ENCODE data around the genes BUB1B and PLCB2.

- PRO-cap, 3 experiments: no peak in any of the 3 experiments
- RAMPAGE, long total RNA: no peak
Observed at GRCh38 chr15:39582865-39583028, 1.9 kb downstream of the THBS1 start.

- PRO-cap, 3 experiments: no peak in any of the 3 experiments
- RAMPAGE, long total RNA: no peak
Observed at GRCh38 chr15:39587202-39587641, 6.3 kb downstream of the THBS1 start.

DNA sequence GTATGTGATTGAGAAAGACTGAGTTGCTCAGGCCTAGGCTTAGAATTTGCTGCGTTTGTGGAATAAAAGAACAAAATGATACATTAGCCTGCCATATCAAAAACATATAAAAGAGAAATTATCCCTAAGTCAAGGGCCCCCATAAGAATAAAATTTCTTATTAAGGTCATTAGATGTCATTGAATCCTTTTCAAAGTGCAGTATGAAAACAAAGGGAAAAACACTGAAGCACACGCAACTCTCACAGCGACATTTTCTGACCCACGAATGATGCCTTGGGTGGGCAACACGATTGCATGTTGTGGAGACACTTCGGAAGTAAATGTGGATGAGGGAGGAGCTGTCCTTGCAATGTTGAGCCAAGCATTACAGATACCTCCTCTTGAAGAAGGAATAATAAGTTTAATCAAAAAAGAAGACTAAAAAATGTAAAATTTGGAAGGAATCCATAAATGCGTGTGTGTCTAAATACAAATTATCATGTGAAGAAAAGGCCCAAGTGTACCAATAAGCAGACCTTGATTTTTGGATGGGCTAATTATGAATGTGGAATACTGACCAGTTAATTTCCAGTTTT lies 16.8 kb downstream of the THBS1 start:
- PRO-cap, 3 experiments: no peak in any of the 3 experiments
- RAMPAGE, long total RNA: no peak

- PRO-cap, 3 experiments: no peak in any of the 3 experiments
- RAMPAGE, long total RNA: no peak
Observed at GRCh38 chr15:39609116-39610007, 28.5 kb downstream of the THBS1 start.

DNA sequence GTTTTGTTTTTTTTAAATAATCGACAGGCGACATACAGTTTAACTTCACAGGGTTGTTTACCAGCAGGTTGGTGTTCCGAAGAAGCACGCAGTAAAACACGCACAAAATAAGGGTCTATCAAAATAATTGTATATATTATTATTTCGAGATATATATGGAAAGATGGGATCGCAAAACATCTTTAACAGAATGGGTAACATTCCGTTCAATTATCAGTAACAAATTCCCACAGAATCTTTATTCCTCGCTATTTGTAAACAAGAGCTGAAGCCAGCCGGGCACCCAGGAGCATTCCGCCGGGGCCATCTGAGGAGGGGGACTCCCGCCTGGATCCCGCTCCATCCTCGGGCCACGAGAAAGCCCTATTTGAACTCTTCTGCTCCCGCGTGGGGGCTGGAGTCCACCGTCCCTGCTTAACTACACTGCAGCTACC lies 768 bp downstream of the GPR176 start:
- PRO-cap, 3 experiments: peak in 2 of 3 experiments; most common plus-strand start position 292 of the sequence (in 2)
- RAMPAGE, long total RNA: no peak

GRCh38 chr15:39920507-39921447 lies 711 bp upstream of the GPR176 start:
- PRO-cap, 3 experiments: peak in 3 of 3 experiments; most common plus-strand start chr15:39921051 (in 3); most common minus-strand start chr15:39920912 (in 3)
- RAMPAGE, long total RNA: no peak

DNA sequence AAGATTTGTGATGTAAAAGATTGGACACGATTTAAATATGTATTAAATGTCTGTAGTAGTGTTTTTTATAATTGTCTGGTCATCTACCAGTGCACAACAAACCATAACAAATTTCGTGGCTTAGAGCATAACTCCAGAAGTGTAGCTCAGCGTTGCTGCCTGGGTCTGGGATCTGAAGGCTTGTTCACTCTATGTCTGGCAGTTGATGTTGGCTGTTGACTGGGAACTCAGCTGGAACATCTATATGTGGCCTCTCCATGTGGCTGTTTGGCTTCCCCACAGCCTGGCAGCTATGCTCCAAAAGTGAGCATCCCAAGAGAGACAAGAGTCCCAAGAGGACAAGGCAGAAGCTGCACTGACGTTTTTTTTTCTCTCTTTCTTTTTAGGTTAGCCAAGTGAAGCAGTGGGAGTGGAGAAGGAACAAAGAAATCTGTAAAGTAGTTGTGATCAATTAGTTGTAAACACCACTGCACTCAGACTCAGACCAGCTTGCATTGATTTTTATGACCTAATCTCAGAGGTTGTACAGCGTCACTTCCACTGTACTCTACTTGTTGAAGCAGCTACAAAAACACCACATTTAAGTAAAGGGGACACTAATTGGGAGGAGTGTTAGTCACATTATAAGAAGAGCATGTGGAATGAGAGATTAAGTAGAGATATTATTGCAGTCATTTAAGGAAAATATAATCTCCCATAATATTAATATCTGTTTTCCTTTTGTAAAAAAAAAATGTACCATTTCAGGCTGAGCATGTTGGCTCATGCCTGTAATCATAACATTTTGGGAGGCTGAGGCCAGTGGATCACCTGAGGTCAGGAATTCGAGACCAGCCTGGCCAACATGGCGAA lies 2.6 kb upstream of the GPR176 start:
- PRO-cap, 3 experiments: no peak in any of the 3 experiments
- RAMPAGE, long total RNA: no peak

GRCh38 chr15:39943336-39943658 lies 9.4 kb downstream of the EIF2AK4 start:
- PRO-cap, 3 experiments: no peak in any of the 3 experiments
- RAMPAGE, long total RNA: no peak

GRCh38 chr15:40040019-40040549 lies 1.1 kb upstream of the SRP14 start:
- PRO-cap, 3 experiments: no peak in any of the 3 experiments
- RAMPAGE, long total RNA: no peak

DNA sequence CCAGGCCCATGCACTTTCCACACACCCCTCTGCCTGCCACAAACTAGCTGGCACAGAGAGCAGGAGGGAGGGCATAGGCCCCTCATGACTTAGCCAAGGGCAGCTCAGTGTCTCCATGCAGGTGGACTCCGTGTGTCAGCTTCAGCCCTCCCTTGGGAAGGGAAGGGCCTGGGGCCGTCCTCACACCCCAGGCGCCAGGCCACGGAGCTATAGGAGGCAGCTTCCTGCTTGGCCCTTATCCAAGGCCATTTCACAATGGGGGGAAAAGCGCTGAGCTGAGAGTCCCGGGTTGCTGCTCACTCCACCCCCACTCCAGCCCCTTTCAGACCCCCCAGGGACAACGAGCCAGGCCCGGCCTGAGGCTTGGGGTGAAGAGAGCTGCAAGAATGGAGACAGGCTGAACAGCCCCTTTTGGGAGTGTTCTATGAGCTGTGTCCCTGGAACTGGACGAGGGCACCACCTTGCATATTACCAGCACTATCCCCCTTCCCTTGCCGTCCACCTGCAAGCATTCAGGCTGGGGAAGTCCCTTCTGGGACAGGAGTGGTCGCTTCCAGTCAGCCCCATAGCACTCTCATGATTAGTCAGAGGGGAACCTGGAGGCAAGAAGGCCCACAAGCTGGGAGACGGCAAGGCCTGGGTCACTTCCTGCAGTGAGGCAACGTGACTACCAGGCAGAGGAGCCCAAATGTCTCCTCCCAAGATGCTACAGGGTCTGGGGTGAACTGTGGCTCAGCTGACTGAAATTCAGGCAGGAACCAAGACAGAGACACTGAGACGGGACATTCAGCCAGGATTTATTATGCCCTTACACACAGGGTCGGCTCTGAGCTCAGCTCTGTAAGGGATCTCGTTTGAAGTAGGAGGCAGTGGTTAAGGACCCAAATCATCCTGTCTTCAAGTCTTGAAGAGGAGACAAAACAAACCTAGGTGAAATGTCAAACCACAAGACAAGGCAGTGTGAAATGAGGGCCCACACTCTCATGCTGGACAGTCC lies 8.6 kb upstream of the SRP14 start:
- PRO-cap, 3 experiments: no peak in any of the 3 experiments
- RAMPAGE, long total RNA: no peak

- PRO-cap, 3 experiments: no peak in any of the 3 experiments
- RAMPAGE, long total RNA: no peak
Observed at GRCh38 chr15:40054784-40055167, 15.8 kb upstream of the SRP14 start.

DNA sequence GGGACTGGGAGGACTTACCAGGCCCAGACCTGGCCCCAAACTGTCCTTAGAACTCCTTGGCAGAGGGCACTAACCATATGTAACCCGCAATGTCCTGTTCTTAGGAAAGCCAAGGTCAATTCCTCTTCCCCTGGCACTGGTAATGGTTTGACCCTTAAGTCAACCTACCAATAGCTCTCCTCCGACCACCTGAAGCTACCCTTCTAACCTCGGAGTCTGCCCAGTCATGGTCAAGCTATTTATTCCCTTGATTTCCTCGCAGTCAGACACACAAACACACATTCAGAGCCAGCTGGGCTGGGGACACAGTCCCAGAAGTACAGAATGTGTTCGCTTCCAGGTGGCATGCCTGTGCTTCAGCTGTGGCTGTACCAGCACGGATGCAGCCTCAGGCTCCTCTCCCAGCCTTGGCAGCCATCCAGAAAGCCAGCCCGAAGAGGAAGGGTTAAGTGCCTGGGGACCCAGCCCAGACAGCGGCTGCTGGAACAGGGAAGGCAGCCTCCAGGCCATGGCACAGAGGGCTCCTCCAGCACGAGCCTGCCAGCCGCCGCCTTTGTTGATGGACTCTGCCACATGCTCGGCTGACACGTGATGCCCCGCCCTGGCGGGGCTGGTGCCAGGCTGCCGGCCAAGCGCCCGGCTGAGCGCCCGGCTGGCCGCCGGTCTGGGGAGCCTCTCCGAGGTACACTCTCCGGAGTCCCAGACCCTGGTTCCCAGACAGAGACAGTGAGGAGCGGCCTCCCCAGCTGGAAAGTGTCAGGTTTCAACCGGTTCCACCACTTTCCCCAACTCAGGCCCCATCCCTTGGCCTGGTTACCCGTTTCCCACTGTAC lies 5.5 kb downstream of the BMF start:
- PRO-cap, 3 experiments: peak in 2 of 3 experiments; most common minus-strand start position 568 of the sequence (in 2)
- RAMPAGE, long total RNA: no peak

- PRO-cap, 3 experiments: peak in 1 of 3 experiments; most common minus-strand start chr15:40160917 (in 1)
- RAMPAGE, long total RNA: start-site peak on the plus strand at chr15:40161043-40161095, 93 and 43 reads in 2 replicates
Observed at GRCh38 chr15:40160615-40161766, at the start of gene BUB1B. Gene BUB1B (plus strand): TSS chr15:40161069.

GRCh38 chr15:40296526-40297193 lies 11.1 kb downstream of the PLCB2 start:
- PRO-cap, 3 experiments: no peak in any of the 3 experiments
- RAMPAGE, long total RNA: no peak

GRCh38 chr15:40307238-40308321 lies at the start of gene PLCB2:
Gene PLCB2 (minus strand): TSS chr15:40307935.
- PRO-cap, 3 experiments: peak in 1 of 3 experiments; most common plus-strand start chr15:40308065 (in 1)
- RAMPAGE, long total RNA: no peak

GRCh38 chr15:40330267-40331366 lies 7.1 kb downstream of the INAFM2 start:
- PRO-cap, 3 experiments: no peak in any of the 3 experiments
- RAMPAGE, long total RNA: no peak

GRCh38 chr15:40348995-40349912 lies 1.6 kb upstream of the PHGR1 start:
- PRO-cap, 3 experiments: no peak in any of the 3 experiments
- RAMPAGE, long total RNA: no peak

GRCh38 chr15:40406002-40406588 lies 500 bp downstream of the IVD start:
- PRO-cap, 3 experiments: peak in 1 of 3 experiments; most common minus-strand start chr15:40406170 (in 1)
- RAMPAGE, long total RNA: no peak

- PRO-cap, 3 experiments: peak in 2 of 3 experiments; most common minus-strand start chr15:40440517 (in 1)
- RAMPAGE, long total RNA: no peak
Observed at GRCh38 chr15:40440184-40440859, 431 bp upstream of the BAHD1 start.

GRCh38 chr15:40445247-40446011 lies 4.7 kb downstream of the BAHD1 start:
- PRO-cap, 3 experiments: no peak in any of the 3 experiments
- RAMPAGE, long total RNA: no peak